Metastatic Breast Carcinoma in the Ovary (tissue), 3 donors: ENCODE measurements around a stretch of chr5.

GRCh38 chr5:100595229-100595869 lies 60.2 kb downstream of the FAM174A start:
- PRO-cap, 3 experiments: no peak in any of the 3 experiments

DNA sequence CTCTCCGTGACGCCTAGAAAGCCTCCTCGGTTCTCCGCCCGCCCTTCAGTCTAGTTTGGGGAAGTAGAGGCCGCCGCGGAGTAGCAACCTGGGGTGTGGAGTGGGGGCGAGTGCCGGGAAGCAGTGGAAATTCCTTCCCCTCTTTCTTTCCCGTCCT lies 514 bp downstream of the PAM start:
- PRO-cap, 3 experiments: peak in 1 of 3 experiments; most common plus-strand start position 89 of the sequence (in 1); most common minus-strand start position 52 of the sequence (in 1)

DNA sequence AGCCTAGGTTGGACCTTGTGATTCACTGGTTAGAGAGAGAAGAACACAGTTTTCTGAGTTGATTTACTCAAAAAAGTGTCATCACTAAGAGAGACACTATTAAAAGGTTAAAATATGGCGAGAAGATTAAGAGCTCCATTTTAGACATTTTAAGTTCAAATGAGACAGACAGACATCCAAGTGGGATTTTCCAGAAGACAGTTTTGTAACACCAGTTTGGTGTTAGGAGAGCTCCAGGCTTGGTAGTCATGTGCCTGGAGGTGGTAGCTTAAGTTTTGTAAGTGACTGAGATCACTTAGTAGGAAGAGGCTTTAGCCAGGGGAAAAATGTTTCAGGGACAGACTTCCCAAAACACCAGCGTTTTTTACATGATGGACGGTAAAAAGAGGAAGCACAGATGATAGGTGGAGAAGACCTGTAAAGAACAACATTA lies 150.3 kb downstream of the GIN1 start:
- PRO-cap, 3 experiments: no peak in any of the 3 experiments

- PRO-cap, 3 experiments: no peak in any of the 3 experiments
Measured at GRCh38 chr5:103035446-103035877, 84.5 kb downstream of the GIN1 start.

DNA sequence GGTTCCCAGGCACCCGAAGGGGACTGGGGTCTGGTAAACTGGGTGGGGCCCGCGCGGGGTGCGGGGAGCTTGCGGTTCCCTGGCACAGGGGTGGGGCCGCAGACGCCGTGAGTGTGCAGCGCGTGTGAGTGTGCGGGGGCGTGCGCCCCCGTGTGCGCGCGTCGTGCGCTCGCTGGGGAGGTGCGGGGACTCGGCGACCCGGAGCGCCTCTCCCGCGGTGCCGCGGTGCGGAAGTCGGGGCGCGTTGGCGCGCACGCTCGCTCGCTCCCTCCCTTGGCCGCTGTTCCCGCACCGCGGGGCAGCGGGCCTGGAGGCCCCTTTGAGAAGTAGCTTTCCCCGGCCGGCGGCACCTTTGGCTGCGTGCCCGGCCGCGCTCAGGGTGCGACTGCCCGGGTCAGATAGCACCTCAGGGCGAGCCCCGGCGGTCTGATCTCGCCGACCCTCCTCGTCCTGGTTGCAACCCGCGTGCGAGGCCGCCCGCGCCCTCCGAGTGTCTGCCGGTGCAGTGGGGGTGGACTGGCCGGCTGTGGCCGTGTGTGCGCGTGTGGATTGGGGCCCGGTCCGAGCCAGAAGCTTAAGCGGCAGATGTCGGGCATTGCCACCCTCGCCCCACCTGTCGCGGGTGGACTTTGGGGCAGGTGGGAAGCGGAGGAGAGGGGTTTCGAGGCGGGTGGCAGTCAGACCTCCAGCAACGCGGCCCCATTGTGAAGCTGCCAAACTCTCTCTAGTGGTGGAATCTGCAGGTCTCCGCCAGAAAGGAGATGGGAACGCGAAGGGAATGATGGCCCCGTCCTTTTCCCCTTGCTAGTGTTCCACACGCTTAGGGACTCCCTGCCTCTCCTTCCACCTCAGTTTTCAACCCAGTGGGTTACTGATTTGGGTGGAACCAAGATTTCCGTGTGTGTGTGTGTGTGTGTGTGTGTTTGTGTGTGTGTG lies 859 bp downstream of the MACIR start:
- PRO-cap, 3 experiments: peak in 3 of 3 experiments; most common plus-strand start position 178 of the sequence (in 1); most common minus-strand start position 154 of the sequence (in 2)

- PRO-cap, 3 experiments: peak in 3 of 3 experiments; most common plus-strand start chr5:103374085 (in 1); most common minus-strand start chr5:103373990 (in 2)
Measured at GRCh38 chr5:103373730-103374158, 115.2 kb downstream of the MACIR start.

GRCh38 chr5:106508871-106509271 lies 1161.9 kb downstream of the EFNA5 start:
- PRO-cap, 3 experiments: no peak in any of the 3 experiments

DNA sequence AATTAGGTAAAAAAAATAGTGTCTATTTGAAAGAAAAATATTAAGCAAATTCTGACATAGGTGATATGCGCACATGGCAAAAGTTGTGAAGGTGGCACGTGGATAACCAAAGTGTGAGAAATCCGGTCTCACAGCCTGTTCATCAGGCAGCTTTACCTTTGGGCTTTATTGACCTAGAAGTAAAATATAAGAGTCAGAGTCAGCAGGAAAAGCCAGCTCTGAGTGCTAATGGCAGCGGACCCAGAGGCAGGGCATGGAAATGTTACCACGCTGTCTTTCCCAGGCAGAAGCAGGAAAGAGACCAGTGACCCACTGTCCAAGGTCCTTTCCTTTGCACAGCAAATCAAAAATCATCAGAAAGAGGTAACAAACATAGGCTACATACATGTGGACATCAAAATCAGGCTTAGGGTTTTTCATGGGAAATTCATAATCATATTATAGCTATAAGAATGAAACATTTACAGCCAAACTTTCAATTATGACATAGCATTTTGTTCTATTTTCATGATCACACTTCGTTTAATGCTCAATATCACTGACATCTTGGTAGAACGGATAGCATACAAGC lies 203.1 kb downstream of the EFNA5 start:
- PRO-cap, 3 experiments: peak in 1 of 3 experiments; most common plus-strand start position 196 of the sequence (in 1)

GRCh38 chr5:107572012-107572504 lies 98.7 kb downstream of the EFNA5 start:
- PRO-cap, 3 experiments: peak in 3 of 3 experiments; most common plus-strand start chr5:107572314 (in 1); most common minus-strand start chr5:107572170 (in 3)

DNA sequence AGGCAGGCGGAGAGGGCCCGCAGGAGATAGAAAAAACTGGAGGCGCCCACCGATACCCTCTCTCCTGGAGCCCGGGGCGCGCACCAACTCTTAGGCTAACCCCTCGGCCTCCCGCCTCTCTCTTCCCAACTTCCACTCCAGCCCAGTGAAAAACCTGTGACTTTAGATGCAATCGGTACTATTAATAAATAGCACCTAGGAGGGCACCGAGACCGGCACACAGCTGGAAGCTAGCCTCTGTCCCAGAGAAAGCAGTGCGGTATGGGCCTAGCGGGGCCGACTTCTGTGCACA lies 1.6 kb downstream of the EFNA5 start:
- PRO-cap, 3 experiments: no peak in any of the 3 experiments

- PRO-cap, 3 experiments: no peak in any of the 3 experiments
Measured at GRCh38 chr5:107671154-107671370, 325 bp upstream of the EFNA5 start.

GRCh38 chr5:107778703-107779028 lies 107.9 kb upstream of the EFNA5 start:
- PRO-cap, 3 experiments: no peak in any of the 3 experiments

DNA sequence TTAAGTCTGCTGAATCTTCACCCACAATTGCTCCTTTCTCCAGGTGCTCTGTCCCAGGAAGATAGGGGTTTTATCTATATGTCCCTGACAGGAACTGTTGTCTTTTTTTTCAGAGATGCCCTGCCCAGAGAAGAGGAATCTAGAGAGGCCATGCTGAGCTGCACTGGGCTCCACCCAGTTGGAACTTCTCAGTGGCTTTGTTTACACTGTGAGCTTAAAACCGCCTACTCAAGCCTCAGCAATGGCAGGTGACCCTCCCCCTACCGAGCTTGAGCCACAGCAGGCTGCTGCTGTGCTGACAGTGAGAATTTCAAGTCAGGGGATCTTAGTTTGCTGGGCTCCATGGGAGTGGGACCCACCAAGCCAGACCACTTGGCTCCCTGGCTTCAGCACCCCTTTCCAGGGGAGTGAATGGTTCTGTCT lies 169.0 kb downstream of the FBXL17 start:
- PRO-cap, 3 experiments: no peak in any of the 3 experiments

DNA sequence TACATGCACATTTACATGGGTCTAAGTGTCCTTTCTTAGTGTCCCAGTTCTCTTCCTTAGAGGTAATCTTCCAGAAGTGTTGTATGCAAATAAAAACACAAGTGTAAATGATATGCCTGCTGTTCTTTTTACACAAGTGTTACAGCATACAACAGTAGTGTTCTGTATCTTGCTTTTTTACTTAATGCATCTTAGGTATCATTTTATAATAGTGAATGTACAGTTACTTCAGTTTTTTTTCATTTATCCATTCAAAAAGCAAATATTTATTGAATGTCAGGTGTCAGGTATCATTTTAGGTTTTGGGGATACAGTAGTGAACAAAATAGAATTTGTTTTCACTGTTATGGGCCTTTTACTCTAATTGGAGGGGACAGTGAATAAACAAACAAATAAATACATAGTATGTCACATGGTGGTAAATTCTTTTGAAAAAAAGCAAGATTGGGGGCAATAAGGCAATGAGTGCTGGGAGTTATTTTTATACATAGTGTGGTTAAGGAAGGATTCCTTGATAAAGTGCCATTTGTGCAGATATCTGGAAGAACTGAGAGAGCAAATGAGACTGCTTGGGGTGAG lies 156.2 kb downstream of the FER start:
- PRO-cap, 3 experiments: no peak in any of the 3 experiments

DNA sequence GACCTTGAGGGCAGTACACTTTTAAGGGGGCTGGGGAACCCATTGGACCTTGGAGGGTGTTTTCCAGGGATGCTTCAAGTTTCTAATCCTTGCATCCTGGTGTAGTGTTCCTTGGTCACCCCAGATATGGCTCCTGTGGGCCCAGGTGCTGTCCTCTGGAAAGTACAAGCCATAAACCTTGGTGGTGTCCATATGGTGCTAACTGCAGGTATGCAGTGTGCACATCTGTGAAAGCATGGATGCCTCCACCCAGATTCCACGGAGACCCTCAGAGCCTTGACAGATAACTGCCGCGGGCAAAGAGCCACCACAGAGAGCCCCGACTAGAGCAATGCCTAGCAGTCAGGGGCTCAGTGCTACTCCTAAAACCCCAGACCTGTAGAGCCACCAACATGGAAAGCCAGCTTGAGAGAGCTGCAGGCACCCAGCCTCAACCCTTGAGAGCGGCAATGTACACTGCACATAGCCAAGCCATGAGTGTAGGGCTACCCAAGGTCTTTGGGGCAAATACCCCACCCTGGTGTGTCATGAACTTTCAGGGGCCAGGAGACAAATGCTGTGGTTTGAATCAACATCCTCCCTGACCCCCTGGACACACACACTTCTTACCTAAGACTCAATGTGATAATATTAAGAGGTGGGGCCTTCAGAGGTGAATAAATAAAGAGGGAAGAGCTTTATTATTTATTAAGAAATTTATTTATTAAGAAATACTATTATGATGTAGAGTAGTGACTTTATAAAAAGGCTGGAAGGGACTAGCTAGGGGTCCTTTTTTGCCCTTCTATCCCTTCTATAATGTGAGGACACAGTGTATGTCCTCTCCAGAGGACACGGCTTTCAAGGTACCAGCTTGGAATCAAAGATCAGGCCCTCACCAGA lies 318.3 kb downstream of the PJA2 start:
- PRO-cap, 3 experiments: no peak in any of the 3 experiments

GRCh38 chr5:109344596-109344942 lies 65.2 kb downstream of the PJA2 start:
- PRO-cap, 3 experiments: no peak in any of the 3 experiments

DNA sequence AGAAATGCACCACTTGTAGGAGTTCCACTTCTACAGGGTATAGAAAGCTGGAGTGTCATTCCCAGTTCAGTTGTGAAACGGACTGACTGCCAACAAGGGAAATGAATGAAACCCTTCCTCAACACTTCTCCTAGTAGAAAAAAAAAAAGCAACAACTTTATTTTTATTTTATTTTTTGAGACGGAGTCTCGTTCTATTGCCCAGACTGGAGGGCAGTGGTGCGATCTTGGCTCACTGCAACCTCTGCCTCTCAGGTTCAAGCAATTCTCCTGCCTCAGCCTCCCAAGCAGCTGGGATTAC lies 12.5 kb downstream of the PJA2 start:
- PRO-cap, 3 experiments: no peak in any of the 3 experiments

DNA sequence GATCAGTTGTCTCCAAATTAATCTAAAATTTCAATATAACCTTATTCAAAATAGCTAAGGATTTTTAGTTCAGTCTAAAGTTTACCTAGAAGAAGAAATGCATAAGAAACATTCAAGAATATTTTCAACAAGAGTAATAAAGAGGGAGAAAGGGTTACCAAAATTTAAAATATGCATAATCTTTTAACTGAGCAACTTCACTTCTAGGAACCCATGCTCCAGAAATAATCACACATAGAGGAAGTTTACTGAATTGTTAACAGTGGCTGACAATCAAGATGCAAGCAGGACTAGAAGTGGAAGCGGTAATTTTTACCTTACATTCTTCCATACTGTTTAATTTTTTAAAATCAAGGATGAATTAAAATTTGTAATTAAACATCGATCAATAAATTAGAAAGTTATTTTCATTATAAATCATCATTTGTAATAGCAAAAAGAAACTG lies 1.8 kb downstream of the PJA2 start:
- PRO-cap, 3 experiments: no peak in any of the 3 experiments

DNA sequence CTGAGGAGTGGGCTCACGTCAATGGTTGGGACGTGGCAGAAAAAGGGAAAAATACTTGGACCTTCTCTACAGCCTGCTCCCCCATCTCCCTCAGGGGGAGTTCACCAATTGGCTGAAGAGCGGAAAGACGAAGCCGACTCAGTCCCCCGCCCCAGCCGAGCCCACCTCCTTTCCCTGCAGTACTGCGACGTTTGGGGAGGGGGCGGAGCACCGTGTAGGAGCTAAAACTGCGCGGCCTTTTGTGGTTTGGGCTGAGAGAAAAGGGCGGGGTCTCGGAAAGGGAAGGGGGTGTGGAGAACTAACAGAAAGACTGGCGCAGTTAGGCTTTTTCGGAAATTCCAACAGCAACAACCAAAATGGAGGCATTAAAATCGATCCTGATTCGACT lies 352 bp upstream of the PJA2 start:
- PRO-cap, 3 experiments: peak in 3 of 3 experiments; most common plus-strand start position 179 of the sequence (in 2); most common minus-strand start position 241 of the sequence (in 1)

GRCh38 chr5:109690912-109691731 lies 1.4 kb downstream of the MAN2A1 start:
- PRO-cap, 3 experiments: peak in 3 of 3 experiments; most common plus-strand start chr5:109691230 (in 1); most common minus-strand start chr5:109691134 (in 2)